ENCODE measurements around a stretch of chr3.

GRCh38 chr3:148731452-148731953 is 33.8 kb downstream of the AGTR1 start:
- PRO-cap, 2 experiments, result no peak in any of the 2 experiments

DNA sequence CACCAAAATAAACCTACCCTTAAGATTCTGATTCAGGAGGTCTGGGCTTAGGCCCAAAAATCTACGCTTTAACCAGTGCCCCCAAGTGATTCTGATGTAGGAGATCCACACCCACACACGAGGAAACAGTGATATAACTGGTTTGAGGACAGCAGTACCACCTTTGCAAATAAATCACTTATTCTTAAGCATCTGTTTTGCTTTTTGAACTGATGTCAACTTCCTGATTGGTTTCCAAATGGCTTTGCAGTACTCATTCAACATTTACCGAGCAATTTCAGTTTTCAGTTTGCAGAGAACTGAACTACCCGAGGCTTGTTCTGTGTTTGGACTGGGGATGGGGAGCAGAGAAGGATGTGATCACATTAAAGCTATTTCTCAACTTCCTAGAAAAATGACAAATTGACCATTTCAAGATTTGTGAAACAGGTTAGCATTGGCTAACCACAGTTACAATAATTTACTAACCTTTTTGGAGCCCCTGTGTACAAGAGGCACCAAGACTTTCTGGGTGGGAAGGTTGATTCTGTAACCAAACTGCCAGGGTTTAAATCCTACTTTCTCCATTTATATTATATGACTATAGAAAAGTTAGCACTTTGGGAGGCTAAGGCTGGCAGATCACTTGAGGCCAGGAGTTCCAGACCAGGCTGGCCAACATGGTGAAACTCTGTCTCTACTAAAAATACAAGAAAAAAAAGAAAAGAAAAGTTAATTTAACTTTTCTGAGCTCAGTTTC is 985 bp upstream of the GYG1 start:
- PRO-cap, 2 experiments, result no peak in any of the 2 experiments

DNA sequence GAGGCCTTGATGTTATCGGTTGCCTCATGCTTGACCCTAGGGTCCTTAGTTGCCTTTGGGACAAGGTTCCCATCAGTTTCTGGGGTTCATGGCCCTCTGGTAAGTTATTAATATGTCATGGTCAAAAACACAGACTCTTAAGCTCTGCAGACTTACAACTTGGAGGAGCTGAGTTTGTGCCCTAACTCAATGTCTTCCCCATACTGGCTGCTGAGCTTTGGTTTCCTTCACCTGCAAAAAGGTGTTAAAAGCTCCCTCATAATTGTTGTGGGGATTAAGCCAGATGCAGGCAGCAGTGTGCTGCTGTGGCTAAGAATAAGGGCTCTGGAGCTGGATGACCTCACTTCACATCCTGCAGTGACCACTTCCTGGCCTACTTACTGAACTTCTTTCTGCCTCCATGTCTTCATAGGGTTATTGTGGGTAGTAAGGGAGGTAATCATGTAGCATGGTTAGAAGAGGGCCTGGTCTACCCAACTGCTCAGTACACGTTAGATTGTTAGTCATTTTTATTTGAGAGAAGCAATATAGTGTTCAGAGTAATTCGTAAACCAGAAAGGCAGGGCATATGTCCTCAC is 18.3 kb downstream of the GYG1 start:
- PRO-cap, 2 experiments, result peak in 1 of 2 experiments; most common plus-strand start position 409 of the sequence (in 1); most common minus-strand start position 209 of the sequence (in 1)

DNA sequence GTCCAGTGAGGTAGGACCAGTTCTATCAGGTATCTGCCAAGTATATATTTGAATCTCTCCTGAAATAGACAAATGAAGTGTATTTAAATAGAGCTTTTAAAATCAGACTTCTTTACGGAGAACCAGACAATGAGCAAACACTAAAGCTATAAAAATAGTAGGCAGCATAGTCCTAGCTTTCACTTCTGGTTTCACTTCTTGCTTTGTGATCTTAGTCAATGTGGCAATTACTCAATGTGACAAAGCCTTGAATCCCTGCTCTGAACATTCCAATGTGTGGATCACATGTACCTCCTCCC is 24.0 kb upstream of the CP start:
- PRO-cap, 2 experiments, result no peak in any of the 2 experiments

DNA sequence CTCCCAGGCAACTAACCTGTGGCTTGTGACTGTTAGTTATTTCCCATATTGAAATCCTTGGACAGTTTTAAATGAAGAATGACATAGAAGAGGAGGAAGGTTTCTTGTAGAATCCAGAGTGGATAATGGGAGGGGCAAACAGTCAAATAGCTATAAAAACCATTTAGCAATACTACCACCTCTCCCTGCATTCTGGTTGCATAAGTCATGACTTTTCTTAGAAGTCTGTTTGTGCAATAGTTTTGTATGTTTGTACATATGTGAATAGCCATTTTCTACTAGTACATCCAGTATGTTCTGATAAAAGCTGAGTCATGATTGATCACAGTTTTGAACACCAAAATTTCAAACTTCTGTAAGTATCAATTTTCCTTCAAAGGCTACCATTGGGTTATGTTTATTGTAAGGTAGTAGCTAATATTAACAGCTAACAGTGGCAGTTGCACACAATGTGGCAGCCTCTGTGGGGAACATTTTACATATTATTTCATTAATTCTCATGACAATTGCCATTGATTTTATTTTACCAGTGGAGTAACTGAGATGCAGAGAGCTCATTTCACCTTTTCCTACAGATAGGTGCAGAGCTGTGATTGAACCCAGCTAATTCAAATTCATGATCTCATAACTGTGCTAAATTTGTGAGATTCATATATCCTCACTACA is 3.6 kb downstream of the TM4SF1 start:
- PRO-cap, 2 experiments, result no peak in any of the 2 experiments

- PRO-cap, 2 experiments, result no peak in any of the 2 experiments
These were observed 67.9 kb downstream of the TM4SF4 start for GRCh38 chr3:149542306-149542803.

DNA sequence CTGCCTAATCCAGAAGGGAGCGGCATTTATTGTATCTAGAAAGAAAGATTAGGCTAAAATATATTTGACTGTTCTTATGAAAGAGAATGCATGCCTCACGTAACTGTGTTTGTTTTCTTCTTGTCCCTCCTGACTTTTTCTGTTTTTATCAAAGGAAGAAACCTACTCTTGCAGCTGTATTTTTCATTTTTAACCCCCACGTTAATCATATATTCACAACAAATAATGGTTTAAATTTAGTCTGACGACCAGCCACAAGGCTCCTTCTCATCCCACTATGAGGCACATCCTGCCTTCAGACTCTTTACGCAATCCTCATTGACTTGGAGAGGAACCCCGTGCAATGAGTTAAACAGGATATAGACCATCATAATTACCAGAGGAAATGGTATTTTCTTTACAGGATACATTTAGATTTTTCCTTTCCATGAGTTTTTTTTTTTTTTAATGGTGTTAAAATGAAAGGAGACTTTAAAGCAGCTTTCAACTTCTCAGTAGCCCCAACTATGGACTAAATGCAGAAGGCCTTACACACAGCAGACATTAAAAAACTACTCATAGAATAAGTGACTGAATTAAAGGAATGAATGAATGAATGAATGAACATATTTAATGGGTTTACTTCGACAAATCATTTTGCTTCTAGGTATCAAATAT is 68.5 kb downstream of the WWTR1 start:
- PRO-cap, 2 experiments, result no peak in any of the 2 experiments

DNA sequence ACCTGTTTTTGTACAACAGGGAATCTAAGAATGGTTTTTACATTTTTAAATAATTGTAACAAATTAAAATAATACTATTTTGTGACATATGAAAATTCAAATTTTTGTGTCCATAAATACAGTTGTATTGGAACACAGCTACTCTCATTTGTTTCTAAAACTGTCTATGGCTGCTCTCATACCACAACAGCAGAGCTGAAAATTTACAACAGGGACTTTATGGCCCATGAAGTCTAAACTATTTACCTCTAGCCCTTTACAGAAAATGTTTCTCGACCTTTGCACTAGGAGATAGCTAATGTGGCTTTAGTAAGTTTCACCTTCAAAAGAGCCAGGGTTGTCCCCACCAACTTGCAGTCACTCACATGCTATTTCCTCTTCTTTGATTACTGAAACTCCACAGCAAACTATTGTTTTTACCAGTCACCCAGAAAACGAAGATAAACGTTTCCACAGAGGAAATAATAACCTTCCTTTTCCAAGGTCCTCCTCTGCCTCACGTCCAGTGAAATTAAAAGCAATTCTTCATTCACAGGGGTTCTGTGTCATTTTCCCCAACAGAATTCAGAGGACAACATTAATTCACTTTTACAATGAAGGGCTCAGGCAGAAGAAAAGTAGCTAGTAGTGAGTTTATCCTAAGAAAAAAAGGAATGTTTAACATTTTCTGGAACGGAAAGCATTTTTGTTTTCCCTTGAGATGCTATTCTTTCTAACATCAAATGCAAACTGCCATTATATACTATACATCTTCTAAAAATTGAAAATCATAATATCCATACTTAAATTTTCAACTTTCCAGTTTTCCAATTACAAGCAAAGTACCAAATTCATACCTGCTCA is 48.2 kb downstream of the WWTR1 start:
- PRO-cap, 2 experiments, result no peak in any of the 2 experiments

DNA sequence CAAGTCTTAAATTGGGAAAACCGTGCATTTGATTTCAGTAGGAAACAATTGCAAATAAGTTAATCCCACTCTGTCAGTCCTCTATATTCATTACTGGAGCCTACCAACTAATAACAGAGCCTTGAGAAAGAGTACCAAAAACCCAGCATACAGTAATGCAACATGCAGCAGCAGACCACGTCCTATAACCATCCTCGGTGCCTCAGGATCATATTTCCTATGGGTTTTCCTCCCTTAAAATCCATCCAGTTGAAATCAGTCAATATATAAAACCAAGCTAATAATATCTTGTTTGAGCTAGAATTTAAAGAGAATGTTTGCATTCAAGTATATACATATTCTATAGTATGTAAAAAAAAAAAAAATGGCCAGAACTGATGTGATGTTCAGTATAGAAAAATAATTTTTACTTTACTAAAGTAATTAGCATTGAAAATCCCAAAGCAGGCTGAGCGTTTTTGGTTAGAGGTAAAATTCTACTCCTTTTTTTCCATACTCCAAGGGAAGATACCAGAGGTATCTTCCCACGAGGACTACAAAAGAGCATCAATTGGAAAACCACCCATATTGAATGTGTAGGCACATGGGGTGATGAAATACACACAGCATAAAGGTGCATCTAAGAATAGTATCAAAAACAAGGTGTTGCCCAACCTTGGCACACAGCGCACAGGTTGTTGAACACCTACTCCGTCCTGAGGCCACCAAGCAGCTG is 31.5 kb downstream of the WWTR1 start:
- PRO-cap, 2 experiments, result no peak in any of the 2 experiments

GRCh38 chr3:149703005-149703404 is 45.2 kb upstream of the WWTR1 start:
- PRO-cap, 2 experiments, result no peak in any of the 2 experiments

GRCh38 chr3:149915423-149915747 is 55.3 kb downstream of the PFN2 start:
- PRO-cap, 2 experiments, result no peak in any of the 2 experiments

- PRO-cap, 2 experiments, result no peak in any of the 2 experiments
These were observed 12.4 kb downstream of the PFN2 start for GRCh38 chr3:149958323-149958724.

DNA sequence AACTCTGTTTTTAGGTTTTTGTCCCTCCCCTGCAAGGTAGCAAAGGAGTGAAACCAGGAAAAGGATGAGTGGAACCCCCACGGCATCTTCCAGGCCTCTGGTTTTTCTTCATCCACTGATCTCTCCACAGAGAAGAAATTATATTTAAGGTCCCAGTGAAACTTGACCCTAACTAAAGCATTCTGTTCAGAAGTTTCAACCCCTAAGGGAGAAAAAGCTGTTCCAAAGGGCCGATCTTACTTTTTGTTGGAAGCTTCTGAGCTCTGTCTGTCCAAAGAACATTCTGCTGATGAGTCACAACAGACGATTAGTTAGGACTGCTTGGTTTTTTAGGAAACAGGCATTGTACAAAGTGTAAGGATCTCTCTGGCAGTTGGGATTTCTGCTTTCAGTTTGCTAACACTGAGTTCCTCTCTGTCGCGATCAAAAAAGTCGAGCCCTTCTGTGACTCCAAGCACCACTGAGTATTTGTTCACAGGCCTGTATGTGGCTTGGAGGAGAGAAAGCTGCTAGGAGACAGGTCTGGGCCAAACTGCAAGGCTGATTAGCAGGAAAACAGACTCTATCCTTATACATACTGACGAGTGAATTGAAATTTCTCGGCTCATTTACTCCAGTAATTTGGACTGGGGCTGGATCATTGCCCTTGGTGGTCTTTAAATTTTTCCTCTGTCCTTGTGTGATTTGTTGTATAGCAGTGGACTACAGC is 91.8 kb upstream of the PFN2 start:
- PRO-cap, 2 experiments, result no peak in any of the 2 experiments

GRCh38 chr3:150408444-150409506 is 677 bp downstream of the TSC22D2 start:
- PRO-cap, 2 experiments, result peak in 2 of 2 experiments; most common plus-strand start chr3:150409153 (in 2); most common minus-strand start chr3:150409066 (in 2)

DNA sequence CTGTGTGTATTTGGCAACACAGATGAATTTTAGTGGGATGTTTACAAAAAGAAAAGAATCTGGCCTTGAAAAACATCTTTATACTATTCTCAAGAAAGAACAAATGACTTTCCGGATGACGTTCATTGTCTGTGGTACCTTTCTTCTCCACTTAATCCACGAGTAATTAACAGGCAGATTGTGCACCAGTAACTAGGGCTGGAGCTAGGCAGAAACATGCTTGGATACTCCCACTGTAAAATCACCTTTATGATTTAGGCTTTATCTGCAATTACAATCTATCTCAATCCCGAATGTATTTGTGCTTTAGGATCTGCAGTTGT is 8.1 kb downstream of the SERP1 start:
- PRO-cap, 2 experiments, result no peak in any of the 2 experiments

DNA sequence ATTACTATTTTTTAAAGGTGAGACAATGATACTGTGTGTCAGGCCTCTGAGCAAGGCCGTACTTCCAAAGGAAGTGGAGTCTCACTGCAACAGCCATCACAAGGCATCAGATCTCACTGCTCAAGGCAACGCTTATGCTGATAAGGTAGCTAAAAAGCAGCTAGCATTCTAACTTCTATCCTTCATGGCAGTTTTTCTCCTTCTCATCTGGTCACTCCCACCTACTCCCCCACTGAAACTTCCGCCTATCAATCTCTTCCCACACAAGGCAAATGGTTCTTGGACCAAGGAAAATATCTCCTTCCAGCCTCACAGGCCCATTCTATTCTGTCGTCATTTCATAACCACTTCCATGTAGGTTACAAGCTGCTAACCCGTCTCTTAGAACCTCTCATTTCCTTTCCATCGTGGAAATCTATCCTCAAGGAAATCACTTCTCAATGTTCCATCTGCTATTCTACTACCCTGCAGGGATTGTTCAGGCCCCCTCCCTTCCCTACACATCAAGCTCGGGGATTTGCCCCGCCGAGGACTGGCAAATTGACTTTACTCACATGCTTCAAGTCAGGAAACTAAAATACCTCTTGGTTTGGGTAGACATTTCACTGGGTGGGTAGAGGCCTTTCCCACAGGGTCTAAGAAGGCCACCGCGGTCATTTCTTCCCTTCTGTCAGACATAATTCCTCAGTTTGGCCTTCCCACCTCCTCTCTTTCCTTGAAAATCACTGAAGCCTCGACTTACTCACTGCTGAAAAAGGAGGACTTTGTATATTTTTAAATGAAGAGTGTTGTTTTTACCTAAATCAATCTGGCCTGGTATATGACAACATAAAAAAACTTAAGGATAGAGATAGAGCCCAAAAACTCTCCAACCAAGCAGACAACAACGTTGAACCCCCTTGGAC is 2.1 kb upstream of the SELENOT start:
- PRO-cap, 2 experiments, result no peak in any of the 2 experiments

DNA sequence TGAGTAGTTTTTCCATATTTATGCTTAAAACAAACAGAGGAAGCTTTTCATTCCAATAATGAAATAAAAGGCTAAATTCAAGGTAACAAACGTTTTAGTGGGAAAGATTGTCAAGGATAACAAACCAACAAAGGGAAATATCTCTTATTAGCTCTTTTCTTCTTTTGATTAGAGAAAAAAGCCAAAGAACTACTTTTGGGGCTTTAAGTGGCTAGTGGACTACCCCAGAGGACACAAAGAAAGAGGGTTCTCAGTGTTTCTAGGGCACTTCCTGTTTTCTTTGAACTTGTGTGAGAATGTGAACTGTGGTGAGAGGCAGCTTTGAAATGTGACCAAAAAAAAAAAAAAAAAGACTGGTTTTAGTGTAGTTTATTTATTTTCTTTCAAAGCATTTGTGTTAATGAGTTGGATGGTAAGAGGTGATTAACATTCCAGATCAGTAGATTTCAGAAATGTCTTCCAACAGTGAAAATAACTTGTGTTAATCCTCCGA is 32.3 kb downstream of the SELENOT start:
- PRO-cap, 2 experiments, result no peak in any of the 2 experiments

DNA sequence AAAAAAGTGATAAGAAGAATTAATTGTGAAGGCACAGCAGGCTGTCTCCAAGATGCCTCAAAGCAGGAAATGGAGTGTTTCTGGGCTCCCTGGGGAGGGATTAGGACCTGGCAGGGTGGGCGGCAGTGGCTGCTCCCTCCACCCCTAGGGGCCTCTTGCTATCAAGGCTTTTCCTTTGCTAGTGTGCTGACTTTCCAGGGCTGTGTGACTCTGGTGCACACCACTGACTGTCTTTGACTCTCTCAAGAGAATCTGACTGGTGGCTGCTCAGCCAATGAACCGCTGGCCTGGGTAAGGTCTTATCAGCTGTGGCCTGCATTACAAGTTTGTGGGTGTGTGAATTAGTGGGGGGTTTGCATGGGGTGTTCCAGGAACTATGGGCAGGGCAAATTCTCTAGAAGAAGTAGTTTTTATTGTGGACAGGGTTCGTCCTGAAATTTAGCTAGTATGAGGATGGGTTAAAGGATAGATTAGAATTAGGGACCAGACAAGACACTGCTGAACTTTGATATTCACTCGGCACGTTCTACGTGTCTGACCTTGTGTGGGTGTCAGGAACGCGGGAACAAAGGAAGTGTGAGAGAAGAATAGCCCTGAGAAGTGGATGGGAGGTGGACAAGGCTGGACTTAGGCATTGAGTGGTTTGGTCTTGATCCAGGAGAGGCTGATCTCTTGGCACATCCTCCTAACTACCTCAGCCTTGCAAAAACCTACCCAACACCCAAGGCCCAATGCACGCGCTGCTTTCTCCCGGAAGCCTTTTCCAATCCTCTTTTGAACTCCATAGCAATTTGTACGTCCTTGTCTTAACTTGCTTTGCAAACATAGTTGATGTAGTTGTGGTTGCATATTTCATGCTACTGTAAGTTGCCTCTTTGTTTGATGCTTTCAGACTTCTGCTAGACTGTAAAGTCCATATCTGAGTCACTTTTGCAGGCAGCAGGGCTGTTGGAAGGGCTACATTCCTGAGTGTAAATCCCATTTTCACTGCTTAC is 29.3 kb downstream of the SIAH2 start:
- PRO-cap, 2 experiments, result no peak in any of the 2 experiments

- PRO-cap, 2 experiments, result no peak in any of the 2 experiments
These were observed 26.6 kb downstream of the SIAH2 start for GRCh38 chr3:150736162-150736992.

GRCh38 chr3:150738313-150739442 is 24.3 kb downstream of the SIAH2 start:
- PRO-cap, 2 experiments, result no peak in any of the 2 experiments